Sternocleidomastoid (tissue), 1 donor: ENCODE measurements around a stretch of chr19.

GRCh38 chr19:29712547-29713120 is 2.4 kb downstream of the C19orf12 start:
- PRO-cap: no peak

DNA sequence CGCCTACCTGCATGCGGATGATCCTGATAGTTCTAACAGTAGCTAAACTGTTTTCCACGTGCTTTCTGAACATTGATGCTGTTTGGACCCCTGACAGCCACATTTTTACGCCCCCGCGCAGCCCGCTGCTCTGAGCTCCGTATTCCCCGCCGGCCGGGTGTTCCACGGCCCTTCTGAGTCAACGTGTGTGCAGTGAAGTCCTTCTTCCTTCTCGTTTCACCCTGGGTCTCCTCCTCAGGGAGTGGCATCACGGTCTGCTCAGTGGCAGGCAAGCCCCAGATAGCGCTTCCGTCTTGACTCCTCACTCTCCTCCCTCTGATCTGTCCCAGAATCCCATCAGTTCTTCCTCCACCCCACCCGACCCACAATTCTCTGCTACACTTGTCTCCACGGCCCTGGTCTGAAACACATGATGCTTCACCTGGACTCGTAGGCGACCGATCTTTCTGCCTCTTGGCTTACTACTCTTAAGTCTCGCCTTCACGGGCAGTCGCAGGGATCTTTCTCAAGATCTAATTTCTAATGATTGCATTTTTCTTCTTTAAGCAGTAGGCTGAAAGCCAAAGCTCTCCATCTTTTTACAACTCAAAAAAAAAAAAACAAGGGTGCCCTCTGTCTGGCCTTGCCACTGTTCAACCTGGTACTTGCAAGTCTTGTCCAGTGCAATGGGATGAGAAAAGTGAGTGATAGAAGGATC is 33.9 kb downstream of the CCNE1 start:
- PRO-cap: no peak

DNA sequence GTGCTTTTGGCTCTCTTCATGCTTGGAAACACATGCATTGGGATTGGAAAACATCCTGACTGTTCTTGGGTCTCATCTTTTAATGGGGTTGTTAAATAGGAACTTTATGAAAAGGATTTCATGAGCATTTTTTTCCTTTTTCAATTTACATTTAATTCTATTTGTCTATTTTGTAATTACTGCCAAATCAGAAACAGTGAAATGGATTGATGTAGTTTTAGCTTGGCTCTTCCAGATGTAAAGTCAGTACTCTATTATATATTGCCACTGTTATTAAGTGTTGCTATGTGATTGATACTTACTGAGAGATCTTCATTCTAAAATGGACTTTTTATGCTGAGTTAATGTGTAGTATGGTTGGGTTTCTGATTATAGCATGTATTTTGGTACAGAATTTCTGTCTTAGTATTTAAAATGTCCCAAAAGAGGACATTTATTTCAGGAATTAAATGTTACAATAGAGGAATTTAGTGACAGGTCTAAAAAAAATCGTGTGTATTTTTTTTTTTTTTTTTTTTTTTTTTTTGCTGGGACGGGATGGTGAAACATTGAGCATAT is 27.7 kb downstream of the URI1 start:
- PRO-cap: no peak

DNA sequence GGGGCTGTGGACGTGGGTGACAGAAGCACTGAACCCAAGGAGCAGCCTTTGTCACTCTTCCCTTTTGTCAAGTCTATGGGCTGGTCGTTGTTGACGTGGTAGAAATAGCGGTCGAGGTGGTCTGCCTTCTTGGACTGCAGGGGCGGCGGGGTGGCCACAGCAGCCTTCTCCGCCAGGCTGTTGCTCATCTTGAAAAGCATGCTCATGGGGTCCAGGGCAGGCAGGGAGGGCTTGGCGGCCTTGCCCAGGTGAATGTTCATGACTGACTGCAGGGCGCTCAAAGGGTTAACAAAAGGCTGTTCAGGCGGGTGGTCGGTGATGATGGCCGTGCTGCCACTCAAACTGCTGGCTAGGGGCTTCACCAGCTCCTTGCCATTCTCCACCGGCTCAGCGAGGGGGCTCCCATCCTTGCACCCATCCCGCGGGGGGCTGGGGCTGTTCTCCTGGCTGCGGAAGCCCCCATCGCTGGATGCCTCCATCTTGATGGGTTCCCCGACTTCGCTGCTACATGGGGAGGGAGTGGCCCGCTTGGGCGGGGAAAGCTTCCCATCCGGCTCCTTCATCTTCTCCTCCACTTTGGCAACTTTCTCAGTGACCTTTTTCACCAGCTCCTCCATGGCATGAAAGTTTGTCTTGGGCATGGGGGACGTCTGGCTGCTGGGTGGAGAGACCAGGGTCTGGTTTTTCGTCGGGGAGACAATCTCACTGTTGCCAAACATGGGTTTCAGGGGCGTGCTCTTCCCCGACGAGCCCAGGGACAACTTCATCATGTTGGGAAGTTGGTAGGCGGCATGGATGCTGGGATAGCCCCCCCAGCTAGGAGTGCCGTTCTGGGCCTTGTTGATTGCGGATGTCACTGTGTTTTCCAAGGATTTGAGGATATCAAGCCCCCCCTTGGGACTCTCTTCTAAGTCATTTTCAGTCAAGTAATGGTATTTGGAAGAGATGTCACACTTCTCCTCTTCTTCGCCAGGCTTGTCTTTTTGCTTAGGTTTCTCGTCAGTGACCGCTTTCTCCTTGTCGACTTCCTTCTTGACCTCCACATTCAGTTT is 71.6 kb downstream of the TSHZ3 start:
- PRO-cap: no peak

- PRO-cap: no peak
These were observed 28.3 kb downstream of the ZNF507 start for GRCh38 chr19:32373588-32374256.

DNA sequence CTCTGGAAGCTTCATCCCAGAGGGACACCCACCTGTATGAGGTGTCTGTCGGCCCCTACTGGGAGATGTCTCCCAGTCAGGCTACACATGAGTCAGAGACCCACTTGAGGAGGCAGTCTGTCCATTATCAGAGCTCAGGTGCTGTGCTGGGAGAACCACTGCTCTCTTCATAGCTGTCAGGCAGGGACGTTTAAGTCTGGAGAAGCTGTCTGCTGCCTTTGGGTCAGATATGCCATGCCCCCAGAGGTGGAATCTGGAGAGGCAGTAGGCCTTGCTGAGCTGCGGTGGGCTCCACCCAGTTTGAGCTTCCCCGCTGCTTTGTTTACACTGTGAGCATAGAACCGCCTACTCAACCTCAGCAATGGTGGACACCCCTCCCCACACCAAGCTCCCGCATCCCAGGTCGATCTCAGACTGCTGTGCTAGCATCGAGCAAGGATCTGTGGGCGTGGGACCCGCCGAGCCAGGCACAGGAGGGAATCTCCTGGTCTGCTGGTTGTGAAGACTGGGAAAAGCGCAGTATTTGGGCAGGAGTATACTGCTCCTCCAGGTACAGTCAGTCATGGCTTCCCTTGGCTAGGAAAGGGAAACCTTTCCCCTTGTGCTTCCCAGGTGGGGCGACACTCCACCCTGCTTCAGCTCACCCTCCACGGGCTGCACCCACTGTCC is 67.9 kb downstream of the TDRD12 start:
- PRO-cap: no peak

GRCh38 chr19:32959759-32960326 is 11.9 kb downstream of the CEP89 start:
- PRO-cap: no peak

- PRO-cap: unidirectional peak, plus-strand start at chr19:33037431
These were observed 27.5 kb downstream of the RHPN2 start for GRCh38 chr19:33037016-33037811.

DNA sequence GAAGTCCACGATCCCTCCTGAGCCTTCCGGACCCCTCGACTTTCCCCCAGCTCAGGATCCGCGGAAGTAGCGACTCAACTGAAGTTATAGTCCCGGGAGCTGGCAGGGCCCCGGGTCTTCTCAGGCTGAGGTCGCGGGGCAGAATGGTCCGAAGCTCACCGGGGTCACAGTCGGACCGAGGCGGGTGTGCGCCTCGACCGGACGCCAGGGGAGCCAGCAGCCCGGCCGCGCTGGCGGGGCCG is 17.7 kb upstream of the LRP3 start:
- PRO-cap: bidirectional peak, plus-strand start at position 144 of the sequence, minus-strand start at position 145 of the sequence

GRCh38 chr19:33226719-33227302 is 1.2 kb upstream of the SLC7A10 start:
- PRO-cap: bidirectional peak, plus-strand start at chr19:33227148, minus-strand start at chr19:33226982

- PRO-cap: no peak
These were observed 4.5 kb downstream of the CEBPA start for GRCh38 chr19:33297774-33298345.

GRCh38 chr19:33332132-33332728 is 29.9 kb upstream of the CEBPA start:
- PRO-cap: no peak

GRCh38 chr19:33348379-33349258 is 24.9 kb upstream of the CEBPG start:
- PRO-cap: no peak

DNA sequence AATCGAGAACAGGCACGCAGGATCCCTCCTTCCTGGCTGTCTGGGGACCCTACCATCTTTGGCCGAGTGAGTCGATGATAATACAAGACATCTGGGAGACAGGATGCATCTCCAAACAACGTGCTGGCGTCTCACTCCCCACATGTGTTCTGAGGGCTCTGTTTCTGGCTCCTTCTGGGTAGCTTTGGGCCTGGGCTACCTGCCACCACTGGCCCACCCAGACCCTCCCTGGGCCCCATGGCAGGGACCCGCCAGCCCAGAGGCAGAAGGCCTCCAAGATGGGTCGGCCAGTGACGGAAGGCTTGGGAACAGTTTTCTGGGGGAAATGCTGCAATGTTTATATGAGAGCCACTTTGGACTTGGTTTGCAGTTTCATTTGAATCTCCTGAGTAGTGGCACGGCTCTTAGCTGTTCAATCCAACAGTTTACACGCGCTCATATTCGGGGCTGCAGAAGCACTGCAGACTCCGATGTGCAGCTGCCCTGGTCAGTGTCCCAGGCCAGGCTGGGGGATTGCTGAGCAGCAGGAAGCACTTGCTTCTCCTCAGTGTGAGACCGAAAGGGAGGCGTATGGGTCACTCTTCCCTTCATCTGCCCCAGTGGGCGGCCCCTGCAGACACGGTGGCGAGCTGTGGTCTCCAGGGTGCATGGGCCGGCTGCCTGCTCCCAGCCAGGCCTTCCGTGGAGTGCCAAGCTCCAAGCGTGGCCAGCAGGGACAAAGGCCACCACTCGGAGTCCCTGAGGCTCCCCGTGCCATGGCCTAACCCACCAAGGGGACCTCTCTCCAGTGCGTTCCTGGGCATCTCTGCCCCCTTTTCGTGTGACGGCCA is 31.7 kb downstream of the CEBPG start:
- PRO-cap: no peak

GRCh38 chr19:33414381-33414670 is 40.8 kb downstream of the CEBPG start:
- PRO-cap: no peak

DNA sequence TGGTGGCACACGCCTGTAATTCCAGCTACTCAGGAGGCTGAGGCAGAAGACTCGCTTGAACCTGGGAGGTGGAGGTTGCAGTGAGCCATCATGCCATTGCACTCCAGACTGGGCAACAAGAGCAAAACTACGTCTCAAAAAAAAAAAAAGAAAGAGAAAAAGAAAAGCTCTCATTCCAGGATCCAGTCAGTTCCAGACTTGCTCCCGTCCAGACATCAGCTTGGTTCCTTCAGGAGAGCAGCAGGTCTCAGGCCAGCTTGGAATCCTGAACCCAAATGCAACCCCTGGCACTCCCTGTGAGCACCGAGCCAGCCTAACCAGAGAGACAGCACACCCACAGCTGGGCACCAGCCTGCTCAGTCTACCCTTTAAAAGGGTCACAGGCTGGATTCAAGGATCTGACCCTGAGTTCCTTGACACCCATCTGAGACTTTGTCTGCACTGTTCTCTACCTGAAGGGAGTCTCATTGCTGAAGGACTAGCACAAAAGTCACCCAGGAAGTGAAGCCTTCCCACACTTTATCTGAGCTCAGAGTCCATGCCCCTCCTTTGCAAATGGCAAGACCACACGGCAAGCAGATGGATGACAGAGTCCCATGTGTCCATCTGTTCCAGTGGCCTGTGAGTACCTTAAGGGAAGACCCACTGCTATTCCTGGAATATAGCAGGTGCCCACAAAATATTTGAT is 1.5 kb downstream of the PEPD start:
- PRO-cap: no peak

DNA sequence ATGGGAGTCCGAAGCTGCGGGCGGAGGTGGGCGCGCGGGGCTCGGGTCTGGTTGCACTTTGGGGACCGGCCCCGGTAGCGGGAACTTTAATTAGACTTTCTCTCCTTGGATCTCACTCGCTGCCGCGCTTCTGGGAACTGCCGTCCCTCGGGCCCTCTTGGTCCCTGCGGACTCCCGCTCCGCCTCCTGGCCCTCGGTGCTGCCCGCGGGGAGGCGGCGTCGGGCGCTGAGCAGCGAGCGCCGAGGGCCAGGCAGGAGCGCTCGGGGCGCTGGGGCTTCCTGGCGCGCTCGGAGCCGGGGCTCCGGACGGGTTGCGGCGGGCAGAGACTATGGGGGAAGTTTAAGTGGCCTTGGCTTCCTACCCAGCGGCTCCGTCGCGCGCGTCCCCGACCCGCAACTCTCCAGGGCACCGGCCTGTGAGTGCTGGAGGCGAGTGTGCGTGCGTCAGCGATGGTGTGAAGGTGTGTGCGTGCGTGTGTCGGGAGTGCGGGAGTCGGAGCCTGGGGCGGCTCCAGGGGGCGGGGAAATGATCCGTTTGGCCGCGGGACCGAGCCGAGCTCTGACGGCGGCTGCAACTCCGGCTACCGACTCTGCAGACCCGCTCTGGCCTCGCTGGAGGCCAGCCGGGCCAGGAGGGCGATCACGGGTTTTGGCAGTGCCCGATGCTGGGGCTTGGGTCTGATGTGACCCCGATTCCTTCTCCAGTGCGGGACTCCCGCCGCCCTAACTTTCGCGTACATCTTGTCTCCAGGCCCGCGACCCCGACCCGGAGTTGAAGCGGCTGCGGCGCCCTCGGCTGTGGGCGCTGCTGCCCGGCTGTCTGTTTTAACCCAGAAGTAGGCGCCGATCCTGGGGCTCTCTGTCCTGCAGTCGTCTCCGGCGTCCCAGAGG is 918 bp downstream of the CHST8 start:
- PRO-cap: no peak

GRCh38 chr19:33701127-33701470 is 79.3 kb downstream of the CHST8 start:
- PRO-cap: no peak

- PRO-cap: bidirectional peak, plus-strand start at chr19:33798056, minus-strand start at chr19:33797624
These were observed 799 bp downstream of the KCTD15 start for GRCh38 chr19:33797526-33797812.

DNA sequence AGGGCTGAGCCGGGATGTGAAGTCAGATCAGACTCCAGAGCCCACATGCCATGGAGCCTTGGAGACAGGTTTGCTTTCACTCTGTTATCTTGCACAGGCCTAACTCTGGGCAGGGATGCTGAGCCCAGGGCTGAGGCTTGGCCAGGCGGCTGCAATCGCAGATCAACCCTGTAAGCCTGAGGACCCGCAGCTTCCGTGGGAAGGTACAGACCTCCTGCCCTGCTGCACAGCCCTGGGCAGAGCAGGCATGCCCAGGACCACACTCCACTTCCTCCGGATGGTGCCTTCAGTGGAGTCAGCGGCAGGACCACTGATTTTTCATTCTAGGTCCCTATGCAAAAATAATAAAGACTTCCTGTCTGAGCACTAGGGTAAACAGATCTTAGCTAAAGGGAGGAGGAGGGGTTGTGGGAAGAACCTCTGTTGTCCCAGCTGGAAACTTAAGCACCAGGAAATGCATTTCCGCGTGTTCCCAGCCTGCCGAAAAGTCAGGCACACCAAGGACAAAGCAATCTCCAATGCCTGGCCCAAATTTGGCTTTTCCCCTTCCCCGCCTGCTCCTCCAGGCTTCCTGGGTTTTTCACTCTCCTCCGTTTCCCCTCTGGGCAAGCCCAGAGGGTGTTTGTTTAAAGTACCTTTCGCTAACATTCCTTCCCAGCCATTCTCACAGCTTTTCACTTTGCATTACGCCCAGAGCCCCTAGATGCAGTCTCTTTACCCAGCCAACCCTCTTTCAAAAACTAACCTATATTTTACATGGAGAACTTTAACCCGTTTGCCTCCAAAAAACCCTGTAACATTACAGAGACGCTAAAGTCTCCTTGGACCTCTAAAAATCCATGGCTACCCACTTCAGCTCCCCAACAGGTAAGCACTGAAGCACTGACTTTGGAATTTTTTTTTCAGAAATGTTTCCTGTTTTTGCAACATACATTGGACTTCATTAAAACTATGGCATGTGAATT is 87.5 kb downstream of the KCTD15 start:
- PRO-cap: no peak